Retinal pigment epithelial cell (primary cell): ENCODE data around the genes PMM1, SNU13, CCDC134 and PHETA2.

DNA sequence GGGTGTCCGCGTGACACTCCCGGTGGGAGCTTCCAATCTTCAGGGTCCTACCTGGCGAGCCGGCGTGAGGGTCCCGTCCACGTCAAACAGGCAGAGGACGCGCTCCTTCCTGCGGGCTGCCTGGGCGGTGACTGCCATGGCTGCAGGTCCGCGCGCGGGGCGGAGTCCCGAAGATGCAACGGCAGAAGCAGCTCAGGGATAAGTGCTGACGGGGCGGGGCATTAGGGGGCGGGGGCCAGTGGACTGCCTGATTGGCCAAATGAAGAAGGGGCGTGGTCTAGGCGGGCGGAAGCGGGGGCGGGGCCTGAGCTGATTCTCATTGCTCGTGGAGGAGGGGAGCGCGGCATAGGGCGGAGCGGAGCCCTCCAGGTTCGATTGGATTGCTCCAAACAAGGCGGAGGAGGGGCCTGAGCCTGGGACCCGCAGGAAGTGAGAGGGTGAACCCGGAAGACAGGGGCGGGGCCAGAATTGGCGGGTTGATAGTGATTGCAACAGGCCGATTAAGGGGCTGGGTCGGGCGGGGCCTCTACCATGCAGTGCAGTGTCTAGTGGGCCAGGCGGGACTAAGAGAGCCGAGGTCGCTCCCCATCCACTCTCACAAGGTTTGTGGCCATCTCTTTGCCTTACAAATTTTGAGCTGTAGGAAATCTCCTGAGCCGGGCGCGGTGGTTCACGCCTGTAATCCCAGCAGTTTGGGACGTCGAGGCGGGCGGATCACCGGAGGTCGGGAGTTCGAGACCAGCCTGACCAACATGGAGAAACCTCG is at the start of gene PMM1:
PMM1 (minus strand) TSS at position 173 of the 766 bp plus-strand sequence.
- RRBS: 1% methylated on average over 5 of the region's 56 CpGs

GRCh38 chr22:41673857-41674567 is 14.7 kb downstream of the SNU13 start:
- RRBS: no CpG with 5 or more reads among the region's 6 CpGs

- RRBS: under 1% methylated on average over 13 of the region's 33 CpGs
Measured at GRCh38 chr22:41688750-41689092, at the start of gene SNU13. Gene SNU13, minus strand, starts transcription at chr22:41688867.

- RRBS: 5% methylated on average over 14 of the region's 72 CpGs
Measured at GRCh38 chr22:41799579-41800819, at the start of gene CCDC134. Gene CCDC134, plus strand, starts transcription at chr22:41800679.

GRCh38 chr22:41838505-41839530 is 5.9 kb downstream of the SREBF2 start:
- RRBS: no CpG with 5 or more reads among the region's 7 CpGs

GRCh38 chr22:41859200-41859510 is 26.2 kb downstream of the SREBF2 start:
- RRBS: no CpG with 5 or more reads among the region's 1 CpG

GRCh38 chr22:41983314-41983967 is 14.2 kb downstream of the SEPTIN3 start:
- RRBS: no CpG with 5 or more reads among the region's 6 CpGs

- RRBS: 15% methylated on average over 29 of the region's 78 CpGs
Measured at GRCh38 chr22:42073903-42075298, at the start of gene PHETA2. Gene PHETA2, plus strand, starts transcription at chr22:42074248.

- RRBS: no CpG with 5 or more reads among the region's 17 CpGs
Measured at GRCh38 chr22:42079009-42079425, 483 bp upstream of the SMDT1 start.

- RRBS: no CpG with 5 or more reads among the region's 18 CpGs
Measured at GRCh38 chr22:42160806-42161736, 30.5 kb upstream of the CYP2D6 start.

DNA sequence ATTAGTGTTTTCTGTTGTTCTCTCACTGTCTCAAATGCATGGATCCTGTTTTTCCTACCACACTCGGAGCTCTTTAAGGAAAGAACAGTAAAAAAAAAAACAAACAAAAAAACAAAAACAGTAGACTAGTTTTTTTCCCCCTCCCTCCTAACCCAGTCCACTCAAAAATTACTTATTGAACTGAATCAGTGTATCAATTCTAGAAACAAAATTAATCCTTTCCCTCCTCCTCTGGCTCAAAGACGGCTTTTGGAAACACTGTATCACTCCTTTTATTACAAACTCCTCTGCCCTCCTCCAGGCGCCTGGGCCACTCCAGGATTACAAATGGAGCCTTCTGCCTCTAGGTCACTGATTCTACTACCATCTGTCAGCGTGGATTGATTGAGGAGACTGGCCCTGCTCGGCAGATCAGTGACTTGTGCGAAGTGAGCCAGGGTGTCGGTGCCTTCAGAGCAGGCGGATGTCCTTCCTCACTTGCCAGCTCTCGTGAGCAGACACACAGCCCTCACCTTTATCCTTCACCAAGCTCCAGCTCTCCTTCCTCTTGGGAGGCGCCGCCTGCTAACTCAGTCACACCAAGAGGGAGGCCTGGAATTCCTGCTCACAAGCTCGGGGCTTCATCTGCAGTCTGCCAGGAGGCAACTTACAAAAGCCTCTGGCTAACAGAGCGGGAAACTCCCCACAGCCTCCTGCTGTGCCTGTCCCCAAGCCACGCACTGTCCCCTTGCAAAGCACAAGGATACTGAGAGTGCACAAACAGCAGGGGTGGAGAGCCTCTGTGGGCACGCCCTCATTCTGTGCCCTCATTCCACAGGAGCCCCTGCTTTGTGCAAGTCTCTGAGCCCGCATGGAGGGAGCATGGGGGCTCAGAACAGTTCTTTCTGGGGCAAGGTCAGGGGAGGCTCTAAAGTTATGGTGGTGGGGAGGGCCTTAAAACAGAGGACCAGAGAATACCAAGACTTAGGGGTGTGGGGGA is 3.4 kb upstream of the TCF20 start:
- RRBS: no CpG with 5 or more reads among the region's 16 CpGs

- RRBS: no CpG with 5 or more reads among the region's 8 CpGs
Measured at GRCh38 chr22:42304095-42304503, 33.6 kb upstream of the TCF20 start.

GRCh38 chr22:42368448-42369371 is 63.5 kb downstream of the NFAM1 start:
- RRBS: 1% methylated on average over 49 of the region's 100 CpGs

DNA sequence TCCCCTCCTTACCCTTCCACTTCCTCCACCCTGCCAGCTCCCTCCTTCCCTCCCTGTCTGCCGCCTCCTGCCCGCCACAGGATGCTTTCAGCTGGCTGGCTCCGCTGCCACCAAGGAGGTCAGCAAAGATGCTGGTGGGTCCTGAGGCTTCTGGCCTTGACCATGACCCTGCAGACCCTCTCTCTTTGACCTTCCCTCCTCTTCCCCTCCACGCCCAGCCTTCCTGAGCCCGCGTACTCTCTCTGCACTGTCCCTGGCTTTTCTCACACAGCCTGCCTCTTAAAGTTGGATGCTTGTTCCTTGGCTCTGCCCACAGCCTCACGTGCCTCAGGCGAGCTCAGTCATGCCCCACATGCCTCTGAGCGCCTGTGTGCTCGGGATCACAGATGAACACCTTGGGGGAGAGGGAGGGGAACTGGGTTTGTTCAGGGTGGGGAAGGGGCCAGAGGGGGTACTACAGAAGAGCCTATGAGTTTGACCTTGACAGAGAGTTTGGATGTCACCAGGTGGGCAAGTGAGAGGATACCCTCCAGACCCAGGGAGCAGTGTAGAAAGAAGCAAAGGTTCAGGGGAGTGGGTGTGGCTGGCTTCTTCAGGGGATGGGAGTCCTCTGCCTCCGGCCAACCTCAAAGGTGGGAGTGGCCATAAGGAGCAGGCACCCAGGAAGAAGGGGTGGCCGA is 6.6 kb downstream of the NFAM1 start:
- RRBS: no CpG with 5 or more reads among the region's 12 CpGs

DNA sequence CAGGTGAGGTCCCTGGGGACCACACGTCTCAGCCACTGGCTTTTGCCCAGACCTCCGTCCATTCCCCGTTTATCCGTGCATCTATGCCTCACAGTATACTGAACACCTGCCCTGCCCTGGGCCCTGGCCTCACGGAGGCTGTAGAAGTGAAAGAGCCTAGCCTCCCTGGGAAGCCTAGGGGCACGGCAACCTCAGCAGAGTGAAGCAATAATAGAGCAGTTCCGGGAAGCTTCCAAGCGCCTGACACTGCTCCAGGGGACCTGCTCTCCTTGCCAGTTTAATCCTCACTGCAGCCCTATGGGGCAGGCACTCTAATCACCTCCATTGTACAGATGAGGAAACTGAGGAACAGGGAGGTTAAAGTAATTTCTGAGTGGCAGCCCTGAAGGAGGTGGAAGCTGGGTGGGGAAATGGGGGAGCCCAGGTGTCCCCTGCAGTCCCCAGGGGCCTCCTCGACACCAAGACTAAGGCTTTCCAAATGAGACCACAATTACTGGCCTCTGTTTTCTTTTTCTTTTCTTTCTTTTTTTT is 2.7 kb upstream of the NFAM1 start:
- RRBS: no CpG with 5 or more reads among the region's 9 CpGs

- RRBS: 2% methylated on average over 7 of the region's 41 CpGs
Measured at GRCh38 chr22:42437379-42438375, 5.5 kb upstream of the NFAM1 start.

GRCh38 chr22:42621607-42622090 is 7.0 kb upstream of the POLDIP3 start:
- RRBS: no CpG with 5 or more reads among the region's 16 CpGs

DNA sequence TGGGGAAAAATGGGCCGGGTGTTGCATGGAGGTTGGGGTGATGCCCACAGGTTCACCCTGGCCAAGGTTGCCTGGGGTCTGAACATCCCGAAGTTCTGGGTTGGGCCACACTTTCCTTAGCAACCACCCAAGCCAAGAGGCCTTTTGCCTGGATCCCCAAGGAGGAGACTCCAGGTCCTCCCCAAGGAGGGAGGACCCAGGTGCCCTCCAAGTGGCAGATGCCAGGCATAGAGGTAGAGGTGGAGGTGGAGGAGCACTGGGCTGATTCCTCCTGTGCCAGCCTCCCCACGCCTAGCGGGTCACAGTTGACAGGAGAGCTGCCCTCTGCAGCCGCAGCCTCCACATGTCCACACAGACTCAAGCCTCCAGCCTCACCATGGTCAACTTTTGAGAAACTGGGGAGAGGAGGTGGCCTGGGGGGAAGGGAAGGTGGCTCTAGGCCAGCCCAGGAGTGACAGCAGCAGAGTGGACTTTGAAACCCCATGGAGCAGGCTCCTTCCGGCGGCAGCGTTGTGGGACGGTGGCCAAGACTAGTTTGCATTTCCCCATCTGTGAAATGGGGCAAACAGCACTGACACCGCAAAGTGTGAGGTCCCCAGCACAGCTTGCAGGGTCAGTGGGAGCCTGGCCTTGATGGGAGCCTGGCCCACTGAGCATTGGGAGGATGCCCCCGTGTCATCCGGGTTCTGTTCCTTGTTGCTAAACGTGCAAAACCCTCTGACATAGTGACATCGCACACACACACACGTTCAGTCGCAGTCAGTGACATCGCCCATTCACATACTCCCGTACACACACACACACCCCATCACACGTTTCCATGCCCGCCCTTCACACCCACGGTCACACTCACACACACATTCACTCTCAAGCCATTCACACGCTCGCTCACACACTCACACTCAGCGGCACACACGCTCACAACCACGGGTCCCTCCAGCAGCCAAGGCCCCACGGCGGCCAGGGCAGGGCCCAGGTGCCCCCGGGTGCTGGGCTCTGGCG is 841 bp downstream of the CYB5R3 start:
- RRBS: no CpG with 5 or more reads among the region's 30 CpGs

DNA sequence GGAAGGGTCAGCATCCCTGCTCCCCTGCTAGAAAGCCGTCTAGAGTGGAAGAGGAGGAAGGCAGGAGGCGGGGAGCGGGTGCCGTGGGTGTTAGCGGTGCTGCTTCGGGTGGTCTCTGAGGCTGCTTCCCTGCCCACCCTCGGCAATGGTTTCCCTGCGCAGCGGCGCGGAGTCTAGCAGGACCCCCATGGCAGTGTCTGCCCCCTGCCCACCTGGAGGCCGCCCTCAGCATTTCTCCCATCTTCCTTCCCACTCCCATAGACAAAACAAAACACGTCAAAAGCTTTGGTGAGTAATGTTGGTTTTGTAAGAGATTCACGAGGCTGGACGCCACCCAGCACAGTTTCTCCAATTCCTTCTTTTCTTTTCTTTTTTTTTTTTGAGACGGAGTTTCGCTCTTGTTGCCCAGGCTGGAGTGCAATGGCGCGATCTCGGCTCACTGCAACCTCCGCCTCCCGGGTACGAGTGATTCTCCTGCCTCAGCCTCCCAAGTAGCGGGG is 38.6 kb upstream of the A4GALT start:
- RRBS: no CpG with 5 or more reads among the region's 24 CpGs

GRCh38 chr22:42875939-42876529 is 19.0 kb upstream of the ARFGAP3 start:
- RRBS: no CpG with 5 or more reads among the region's 18 CpGs